Foreskin fibroblast (primary cell): ENCODE measurements around a stretch of chr15.

- RRBS = no CpG with 5 or more reads among the region's 3 CpGs
Observed at GRCh38 chr15:48762224-48762897, 48.5 kb downstream of the CEP152 start.

- RRBS = no CpG with 5 or more reads among the region's 14 CpGs
Observed at GRCh38 chr15:48896502-48897472, 18.9 kb downstream of the EID1 start.

DNA sequence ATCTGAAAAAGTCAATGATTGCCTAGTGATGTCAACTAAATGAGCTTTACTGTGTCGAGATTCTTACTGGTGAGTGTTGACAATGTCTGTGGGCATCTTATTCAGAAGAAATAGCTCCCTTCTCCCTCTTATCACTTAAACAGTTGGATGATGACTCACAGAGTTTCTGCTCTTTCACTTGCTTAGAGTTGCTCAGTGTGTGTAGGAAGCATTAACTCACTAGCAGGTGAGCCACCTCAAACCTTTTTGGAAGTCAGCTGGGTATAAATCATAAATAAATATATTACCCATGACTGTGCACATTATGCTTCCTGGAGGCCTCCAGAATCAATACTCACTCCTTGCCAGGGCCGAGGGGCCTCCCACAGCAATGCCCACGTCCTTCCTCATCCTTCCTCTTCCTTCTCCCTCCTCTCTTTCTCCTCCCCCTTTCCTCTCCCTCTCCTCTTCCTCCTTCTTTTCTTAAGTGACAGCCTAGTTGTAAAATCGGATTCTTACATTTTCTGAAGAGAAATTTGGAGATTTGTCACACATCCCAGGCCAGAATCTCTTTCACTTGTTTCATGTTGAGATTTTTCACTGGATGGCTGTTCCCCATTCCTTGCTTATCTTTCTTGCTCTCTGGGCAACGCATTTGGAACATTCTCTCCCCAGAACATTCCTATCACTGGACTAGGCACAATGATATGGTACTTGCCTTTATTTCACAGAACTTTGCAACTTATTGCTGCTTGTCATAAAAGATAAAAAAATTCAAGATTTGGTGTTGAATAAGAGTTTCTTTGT, 17.5 kb downstream of the SHC4 start:
- RRBS = no CpG with 5 or more reads among the region's 5 CpGs

DNA sequence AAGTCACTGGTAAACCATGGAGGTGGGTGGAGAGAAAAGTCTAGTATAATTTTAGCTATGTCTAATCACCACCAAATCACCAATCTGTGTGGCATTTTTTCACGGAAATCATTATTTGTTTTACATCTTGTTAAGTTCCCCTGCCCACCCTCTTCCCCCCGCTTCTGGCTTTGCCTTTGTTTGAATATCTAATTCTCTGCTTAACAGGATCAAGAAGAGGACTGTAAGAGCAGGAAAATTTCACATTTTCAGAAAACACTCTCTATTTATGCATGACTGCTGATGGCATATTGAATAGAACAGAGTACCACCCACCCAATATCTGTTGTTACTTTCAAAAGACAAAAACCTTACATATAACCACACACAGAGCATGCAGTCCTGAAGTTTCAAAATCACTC, 17.3 kb downstream of the COPS2 start:
- RRBS = no CpG with 5 or more reads among the region's 2 CpGs

DNA sequence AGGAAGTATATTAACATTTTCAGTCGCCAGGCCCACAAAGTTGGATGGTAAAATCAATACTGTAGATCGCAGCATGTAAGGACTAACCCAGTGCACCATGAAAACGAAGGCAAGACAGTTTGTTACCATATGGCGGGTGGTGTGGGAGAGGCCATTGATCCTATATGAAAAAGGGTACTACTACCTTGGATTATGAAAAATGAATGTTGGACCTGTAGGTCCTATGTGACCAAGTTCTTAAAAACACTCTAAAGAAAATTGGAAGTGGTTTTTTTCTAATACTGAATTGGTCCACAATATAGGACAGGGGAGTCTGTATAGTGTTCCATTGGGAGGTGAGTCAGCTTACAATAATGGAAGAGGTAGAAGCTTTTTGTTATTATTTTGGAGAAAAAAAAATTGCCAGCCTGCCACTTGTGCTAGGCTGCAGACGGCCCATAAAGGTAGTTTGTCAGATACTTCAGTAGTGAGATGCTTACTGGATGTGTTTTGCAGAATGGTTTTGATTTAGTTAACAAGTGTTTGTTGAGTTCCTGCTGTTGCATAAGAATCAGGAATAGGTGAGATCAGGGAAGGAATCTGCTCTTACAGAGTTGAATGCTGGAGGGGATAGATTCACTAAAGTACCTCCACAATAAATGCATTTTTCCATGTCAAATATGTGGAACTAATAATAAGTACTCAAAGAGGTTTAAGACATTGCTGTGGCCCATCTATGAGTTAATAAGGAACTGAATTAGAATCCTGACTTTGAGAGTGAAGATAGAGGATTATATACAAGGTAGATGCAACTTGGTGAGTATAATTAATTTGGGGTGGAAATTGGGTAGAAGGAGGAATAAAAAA, 1.0 kb downstream of the DTWD1 start:
- RRBS = no CpG with 5 or more reads among the region's 5 CpGs

DNA sequence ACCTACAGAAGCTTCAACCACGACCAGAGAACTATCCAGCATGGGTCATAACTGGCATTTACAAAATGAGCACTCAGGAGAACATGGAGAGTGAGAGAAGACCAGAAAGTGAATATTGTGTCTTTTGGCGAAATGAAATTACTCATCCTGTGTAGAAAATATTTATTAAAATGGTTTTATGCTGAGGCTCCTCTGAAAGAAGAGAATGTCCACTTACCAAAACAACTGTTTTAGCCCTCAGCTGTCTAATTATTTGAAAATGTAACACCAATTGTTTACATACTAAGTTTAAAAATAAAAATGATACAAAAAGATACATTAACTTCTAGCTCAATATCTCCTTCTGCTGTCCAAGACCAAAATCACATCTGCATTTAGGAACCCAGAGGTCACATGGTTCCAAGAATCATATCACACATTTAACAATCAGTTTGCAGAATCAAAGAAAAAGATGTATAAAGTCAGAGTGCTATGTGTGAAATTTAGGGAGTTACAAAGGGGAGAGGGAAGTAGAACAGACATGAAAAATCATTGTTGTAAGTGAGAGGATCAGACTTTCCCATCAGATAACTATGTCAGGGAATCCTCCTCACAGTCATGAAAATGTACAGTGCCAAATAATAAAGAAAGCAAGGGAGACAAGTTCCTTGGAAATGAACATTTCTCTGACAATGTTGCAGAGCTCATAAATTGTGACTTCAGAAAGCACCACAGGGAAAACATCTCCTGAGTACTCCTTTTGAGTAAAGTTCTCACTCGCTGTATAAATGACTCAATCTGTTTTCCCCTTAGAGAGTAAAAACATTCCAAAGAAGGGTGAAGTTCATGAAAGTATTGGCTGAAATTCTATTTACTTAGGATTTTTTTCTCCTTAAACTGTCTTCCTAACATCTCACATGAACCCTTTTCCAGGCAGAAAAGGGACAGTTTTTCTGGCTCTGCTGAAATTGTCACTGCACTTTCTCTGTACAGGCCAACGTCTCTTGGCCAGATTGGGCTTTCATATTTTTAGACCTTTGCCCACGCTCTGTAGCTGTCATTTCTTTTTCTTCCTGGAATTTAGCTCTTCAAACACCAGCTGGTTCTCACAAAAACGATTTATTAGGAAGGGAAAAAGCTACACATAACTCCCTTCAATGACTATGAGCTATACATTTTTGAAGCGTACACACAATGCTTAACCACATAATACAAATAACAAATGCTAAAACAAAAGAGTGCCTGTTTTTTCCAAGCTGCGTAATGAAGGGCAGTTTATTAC, 216.5 kb downstream of the ATP8B4 start:
- RRBS = no CpG with 5 or more reads among the region's 8 CpGs

DNA sequence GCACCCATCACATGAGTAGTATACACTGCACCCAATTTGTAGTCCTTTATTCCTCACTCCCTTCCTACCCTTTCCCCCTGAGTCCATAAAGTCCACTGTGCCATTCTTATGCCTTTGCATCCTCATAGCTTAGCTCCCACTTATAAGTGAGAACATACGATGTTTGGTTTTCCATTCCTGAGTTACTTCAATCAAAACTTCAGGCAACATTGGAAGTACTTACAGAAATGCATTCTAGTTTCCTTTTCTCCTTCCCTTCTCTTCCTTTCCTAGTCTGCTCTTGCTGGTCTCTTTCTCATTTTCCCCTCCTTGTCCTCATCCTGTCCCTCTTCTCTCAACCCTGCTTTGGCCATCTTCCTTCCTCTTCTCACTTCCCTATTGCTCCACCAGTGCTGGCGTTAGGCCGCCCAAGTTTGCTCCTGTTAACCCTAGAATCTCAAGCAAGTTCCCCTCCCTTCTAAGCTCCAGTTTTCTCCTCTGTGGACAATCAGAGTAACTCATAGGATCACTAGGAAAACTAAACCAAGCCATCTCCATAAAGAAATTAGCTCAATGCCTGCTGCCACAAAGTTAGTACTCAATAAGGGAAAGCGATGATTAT, 4.7 kb downstream of the ATP8B4 start:
- RRBS = no CpG with 5 or more reads among the region's 4 CpGs

- RRBS = no CpG with 5 or more reads among the region's 5 CpGs
Observed at GRCh38 chr15:50135255-50135580, 16.2 kb upstream of the ATP8B4 start.

GRCh38 chr15:50238024-50238467, 27.5 kb downstream of the HDC start:
- RRBS = no CpG with 5 or more reads among the region's 1 CpG

DNA sequence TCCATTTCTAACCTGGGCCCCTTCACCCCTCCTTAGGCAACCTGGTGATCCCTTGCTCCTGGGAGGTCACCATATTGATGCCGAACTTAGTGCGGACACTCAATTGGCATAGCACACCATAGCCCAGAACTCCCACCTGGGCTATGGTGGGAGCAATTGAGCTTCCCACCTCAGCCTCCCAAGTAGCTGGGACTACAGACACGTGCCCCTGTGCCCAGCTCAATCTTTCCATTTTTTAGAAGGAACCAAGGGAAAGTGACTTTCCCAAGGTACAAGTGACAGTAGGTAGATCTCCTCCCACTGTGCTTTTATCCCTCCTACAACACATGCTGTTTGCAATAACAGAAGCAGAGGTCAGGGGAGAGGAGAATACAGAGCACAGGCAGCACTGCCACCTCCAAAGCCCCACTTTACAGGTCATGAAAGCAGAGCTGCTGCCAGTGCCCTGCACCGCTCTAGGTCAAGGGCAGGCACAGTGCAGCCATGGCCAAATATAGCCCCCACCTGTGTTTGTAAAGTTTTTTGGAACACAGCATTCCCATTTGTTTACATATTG, 20.7 kb downstream of the HDC start:
- RRBS = no CpG with 5 or more reads among the region's 4 CpGs

- RRBS = no CpG with 5 or more reads among the region's 2 CpGs
Observed at GRCh38 chr15:50355998-50356342, 972 bp upstream of the GABPB1 start.

GRCh38 chr15:50685671-50686469, 727 bp downstream of the TRPM7 start:
- RRBS = 2% methylated on average over 4 of the region's 37 CpGs

GRCh38 chr15:51098117-51098535, 3.4 kb upstream of the TNFAIP8L3 start:
- RRBS = no CpG with 5 or more reads among the region's 3 CpGs

DNA sequence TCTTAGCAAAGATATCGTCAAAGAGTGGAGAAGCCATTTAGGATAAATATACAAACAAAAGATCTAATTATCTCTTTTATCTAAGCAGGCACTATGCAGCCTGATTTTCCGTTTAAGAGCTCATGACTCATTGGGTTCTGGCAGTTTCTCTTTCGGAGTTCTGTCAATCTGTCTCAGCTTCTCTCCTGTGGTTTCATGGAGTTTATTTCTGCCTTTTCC, 68.4 kb upstream of the TNFAIP8L3 start:
- RRBS = no CpG with 5 or more reads among the region's 3 CpGs

- RRBS = no CpG with 5 or more reads among the region's 3 CpGs
Observed at GRCh38 chr15:51172208-51172667, 77.5 kb upstream of the TNFAIP8L3 start.

- RRBS = 91% methylated on average over 2 of the region's 10 CpGs
Observed at GRCh38 chr15:51191165-51191844, 96.6 kb upstream of the TNFAIP8L3 start.

DNA sequence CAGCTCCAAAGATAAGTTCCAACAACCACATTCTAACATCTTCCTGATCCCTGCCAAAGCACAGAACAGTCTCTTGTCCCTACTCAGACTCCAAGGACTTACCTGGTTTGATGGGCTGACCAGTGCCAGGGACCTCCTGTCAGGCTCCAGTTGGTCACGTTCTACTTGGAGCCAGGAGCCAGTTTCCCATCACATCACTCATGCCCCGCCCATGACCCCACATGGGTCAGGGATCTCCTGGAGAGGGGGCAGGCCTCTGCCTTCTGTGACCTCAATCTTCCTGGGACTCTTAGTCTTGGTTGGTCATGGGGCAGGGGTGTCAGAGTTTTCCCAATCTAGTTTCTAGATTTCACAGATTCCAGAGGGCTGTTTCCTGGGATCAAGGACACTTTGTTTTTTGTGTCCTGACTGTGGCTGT, 20.1 kb downstream of the CYP19A1 start:
- RRBS = no CpG with 5 or more reads among the region's 2 CpGs

DNA sequence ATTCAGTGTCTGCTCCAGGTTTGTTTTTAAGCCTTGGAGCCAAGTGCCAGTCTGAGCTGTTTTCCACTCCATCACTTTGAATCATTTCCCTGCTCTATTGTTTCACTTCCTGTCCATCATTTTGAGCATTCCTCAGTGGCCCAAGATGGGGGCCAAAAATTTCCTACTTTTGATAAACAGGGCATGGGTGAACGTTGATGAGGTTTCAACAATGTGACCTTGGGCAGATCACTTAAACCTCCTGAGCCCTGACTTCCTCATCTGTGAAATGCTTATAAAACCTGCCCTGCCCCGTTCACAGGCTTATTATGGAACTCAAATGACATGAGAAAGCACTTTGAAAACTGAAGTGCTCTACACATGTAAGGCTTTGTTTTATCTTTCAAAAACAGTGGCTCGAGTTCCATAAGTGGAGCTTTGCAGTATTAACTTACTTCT, 4.3 kb downstream of the CYP19A1 start:
- RRBS = no CpG with 5 or more reads among the region's 3 CpGs

GRCh38 chr15:51465481-51465703, 123.9 kb downstream of the GLDN start:
- RRBS = no CpG with 5 or more reads among the region's 1 CpG

GRCh38 chr15:51585698-51586625, 36.6 kb downstream of the DMXL2 start:
- RRBS = no CpG with 5 or more reads among the region's 8 CpGs